Endometrial microvascular endothelial cells (primary cell): ENCODE data around the genes COG8 and NOB1.

DNA sequence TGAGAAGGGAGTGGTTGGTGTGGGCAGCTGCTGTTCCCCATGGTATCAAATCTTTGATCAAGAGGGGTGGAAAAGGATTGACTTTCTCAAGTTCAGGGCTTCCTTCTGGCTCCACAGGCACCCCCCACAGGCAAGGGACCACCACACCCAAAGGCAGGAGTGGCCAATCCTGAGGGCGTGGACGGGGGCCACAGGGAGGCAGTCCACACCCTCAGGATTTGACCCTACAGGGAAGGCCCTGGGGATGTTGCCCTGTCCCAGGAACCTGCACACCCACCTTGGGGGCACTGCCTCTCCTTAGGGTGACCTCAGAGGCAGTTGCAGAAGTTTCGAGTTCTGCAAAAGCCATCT is 44.9 kb downstream of the CDH1 start:
- RAMPAGE, long total RNA = no peak

GRCh38 chr16:68792397-68793339 is 50.7 kb upstream of the TANGO6 start:
- RAMPAGE, long total RNA = no peak

- RAMPAGE, long total RNA = no peak
Observed at GRCh38 chr16:68808326-68809003, 34.9 kb upstream of the TANGO6 start.

- RAMPAGE, long total RNA = no peak
Observed at GRCh38 chr16:68819094-68819610, 24.2 kb upstream of the TANGO6 start.

GRCh38 chr16:68899927-68900531 is 56.7 kb downstream of the TANGO6 start:
- RAMPAGE, long total RNA = no peak

DNA sequence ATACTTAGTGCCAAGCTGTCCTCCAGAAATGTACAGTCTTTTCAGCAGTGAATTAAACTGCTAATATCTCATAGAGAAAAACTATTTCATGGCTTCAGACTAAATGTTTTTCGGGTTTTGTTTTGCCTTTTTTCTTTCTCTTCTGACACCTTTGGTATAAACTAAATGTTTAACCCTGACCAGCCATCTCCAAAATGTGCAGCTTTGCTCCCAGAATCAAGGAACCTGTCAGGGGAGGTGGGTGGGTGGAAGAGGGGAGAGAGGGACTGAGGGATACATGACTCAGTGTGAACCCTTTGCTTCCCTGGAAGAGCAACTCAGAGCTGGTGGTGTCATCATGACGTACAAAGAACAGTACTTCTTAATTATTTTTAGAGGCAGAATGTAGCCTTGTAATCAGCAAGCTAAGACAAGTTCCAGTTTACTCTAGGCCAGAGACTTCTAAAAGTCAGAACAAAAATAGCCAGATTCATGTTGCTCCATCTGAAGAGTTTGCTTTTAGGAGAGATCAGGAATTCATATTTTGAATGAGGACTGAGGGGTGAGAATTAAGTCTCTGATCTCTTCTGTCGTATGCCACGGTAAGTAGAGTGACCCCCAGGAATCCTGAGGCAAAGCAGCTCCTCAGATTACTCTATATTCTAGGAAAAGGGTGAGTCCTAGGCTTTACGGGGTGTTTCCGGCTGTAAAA is 119.6 kb upstream of the HAS3 start:
- RAMPAGE, long total RNA = no peak

DNA sequence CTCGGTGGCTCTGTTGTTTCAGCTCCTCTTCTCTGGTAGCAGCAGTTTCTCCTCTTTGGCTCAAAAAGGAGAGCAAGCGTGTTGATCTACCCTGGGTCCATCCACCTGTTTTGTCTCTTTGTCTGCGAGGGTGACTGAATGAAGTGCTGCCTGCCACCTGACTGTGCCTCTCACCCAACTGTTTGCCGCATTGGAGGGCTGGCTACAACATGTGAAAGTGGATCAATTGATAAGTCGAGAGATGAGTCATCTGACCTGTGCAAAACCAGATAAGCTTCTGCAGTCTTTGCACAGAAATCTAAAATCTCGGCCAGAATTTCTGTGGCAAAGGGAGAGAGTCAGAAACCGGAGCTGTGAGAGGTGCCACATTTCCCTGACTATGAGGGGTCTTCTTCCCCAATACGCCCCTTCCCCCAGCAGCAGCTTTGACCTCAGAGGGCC is 16.4 kb upstream of the HAS3 start:
- RAMPAGE, long total RNA = no peak

- RAMPAGE, long total RNA = no peak
Observed at GRCh38 chr16:69092650-69092975, 12.8 kb upstream of the HAS3 start.

DNA sequence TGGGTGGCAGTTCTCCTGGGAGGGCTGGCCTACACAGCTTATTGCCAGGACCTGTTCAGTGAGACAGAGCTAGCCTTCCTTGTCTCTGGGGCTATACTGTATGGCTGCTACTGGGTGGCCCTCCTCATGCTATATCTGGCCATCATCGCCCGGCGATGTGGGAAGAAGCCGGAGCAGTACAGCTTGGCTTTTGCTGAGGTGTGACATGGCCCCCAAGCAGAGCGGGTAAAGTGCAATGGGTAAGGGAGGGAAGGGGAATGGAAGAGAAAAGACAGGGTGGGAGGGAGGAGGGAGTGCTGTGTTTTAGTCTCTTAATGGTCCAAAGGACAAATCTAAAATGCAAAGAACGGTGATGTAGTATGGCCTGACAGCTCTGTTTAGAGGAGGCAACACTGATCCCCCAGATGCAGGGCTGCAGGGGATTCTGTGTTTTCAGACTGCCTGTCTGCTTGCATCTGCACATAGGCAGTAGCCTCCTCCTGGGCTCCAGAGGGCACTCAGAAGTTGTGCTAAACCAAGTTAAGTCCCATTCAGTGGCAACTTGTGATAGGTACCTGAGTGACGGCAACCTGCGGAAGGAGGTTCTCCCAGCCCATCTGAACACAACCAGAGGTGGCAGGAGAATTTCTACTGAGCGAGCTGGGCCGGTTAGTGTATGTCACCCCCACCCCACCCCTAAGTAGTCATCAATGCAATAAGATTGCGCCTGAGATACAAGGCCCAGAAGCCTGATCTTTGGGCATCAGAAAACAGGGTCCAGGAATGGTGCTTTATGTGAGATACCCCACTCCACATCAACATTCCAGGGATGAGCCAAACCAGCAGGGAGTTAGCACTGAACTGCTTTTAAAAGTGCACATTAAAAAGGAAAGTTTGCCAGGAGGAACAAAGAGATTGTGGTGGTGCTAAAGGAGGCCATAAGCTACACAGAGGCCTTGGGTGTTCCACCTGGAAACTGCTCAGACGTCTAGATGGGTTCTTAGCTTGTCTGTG is 9.9 kb downstream of the HAS3 start:
- RAMPAGE, long total RNA = no peak

DNA sequence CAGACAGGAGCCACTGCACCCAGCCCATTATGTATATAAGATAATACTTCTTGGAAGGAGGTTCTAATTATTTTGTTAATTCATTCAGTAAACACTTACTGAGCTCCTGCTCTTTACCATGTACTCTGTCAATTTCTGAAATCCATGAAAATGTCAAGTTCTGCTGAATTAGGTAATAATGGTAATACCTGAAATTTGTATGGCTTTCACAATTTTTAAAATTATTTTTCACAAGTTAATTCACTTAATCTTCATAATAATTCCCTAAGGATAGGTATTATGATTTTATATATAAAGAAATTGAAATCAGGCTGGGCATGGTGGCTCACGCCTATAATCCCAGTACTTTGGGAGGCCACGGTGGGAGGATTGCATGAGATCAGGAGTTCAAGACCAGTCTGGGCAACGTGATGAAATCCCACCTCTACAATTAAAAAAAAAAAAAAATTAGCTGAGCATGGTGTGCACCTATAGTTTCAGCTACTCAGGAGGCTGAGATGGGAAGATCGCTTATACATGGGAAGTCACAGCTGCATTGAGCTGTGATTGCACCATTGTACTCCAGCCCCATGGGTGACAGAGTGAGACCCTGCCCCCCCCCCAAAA is 29.2 kb downstream of the SNTB2 start:
- RAMPAGE, long total RNA = no peak

GRCh38 chr16:69338986-69339944 is at the start of gene COG8:
Gene COG8 (minus strand): TSS chr16:69339564.
- RAMPAGE, long total RNA = start-site peak on the plus strand at chr16:69339668-69339706, 21 and 45 reads in 2 replicates; start-site peak on the plus strand at chr16:69339775-69339822, 151 and 195 reads in 2 replicates

GRCh38 chr16:69370406-69370928 is 15.3 kb downstream of the TERF2 start:
- RAMPAGE, long total RNA = no peak

DNA sequence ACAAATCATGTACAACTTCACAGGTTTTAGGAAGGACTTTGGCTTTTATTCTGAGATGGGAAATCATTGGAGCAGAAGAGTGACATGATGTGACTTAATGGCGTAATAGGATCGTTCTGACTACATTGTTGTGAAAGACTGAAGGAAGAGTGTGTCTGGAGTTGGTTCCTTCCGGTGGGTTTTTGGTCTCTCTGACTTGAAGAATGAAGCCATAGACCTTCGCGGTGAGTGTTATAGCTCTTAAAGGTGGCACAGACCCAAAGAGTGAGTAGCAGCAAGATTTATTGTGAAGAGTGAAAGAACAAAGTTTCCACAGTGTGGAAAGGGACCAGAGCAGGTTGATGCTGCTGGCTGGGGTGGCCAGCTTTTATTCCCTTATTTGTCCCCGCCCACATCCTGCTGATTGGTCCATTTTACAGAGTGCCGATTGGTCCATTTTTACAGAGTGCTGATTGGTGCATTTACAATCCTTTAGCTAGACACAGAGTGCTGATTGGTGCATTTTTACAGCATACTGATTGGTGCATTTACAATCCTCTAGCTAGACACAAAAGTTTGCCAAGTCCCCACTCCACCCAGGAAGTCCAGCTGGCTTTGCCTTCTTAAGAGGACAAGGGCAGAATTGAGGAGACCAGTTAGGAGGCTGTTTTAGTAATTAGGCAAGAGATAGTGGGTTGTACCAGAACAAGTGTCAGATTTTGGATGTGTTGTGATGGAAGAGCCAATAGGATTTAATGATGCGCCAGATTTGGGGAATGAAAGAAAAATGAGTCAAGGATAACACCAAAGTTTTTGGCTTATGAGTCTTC is 4.7 kb downstream of the CYB5B start:
- RAMPAGE, long total RNA = no peak

DNA sequence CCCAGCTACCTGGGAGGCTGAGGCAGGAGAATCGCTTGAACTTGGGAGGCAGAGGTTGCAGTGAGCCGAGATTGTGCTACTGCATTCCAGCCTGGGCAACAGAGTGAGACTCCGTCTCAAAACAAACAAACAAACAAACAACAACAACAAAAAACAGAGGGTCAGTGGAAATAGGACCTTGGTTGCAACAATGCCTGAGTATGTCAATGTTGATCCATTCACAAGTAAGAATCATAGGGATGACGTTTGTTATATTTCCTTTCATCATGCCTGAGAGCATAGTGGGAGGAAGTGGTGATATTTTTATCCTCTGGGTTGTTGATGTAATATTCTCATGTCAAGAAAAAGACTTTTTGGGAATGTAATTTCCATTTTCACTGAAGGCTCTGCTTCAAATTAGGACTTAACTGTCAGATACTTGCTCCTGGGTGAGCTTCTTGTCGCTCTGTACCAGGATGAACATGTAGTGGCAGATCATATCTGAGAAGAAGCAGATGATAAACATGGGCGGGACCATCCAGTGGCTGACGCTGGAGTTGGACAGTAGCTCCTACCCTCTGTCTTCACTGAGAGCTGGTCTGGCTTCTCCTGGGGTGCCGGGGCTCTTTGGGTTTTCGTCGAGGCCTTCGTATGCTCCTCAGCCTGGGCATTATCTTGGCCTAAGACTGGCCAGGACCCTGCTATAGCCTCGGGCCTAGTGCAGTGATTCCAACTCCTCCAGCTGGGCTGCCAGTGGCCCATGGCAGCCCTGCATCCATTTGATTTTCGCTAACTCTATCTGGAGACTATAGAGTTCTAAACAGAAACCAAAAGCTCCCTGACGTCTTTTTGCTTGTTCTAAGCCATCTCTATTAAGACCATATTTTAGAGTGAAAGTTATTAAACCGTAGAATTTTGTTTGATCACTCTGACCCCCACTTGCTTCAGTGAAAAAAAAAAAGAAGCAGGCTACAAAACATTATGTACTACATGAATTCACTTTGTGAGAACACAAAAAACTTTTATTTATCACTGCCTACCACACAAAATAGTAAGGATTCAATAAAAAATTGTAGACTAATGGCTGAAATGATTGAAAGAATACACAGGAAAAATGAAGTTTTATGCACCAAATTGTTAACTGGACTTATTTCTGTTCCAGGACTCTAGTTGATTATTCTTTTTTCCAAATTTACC is 19.7 kb downstream of the CYB5B start:
- RAMPAGE, long total RNA = no peak

DNA sequence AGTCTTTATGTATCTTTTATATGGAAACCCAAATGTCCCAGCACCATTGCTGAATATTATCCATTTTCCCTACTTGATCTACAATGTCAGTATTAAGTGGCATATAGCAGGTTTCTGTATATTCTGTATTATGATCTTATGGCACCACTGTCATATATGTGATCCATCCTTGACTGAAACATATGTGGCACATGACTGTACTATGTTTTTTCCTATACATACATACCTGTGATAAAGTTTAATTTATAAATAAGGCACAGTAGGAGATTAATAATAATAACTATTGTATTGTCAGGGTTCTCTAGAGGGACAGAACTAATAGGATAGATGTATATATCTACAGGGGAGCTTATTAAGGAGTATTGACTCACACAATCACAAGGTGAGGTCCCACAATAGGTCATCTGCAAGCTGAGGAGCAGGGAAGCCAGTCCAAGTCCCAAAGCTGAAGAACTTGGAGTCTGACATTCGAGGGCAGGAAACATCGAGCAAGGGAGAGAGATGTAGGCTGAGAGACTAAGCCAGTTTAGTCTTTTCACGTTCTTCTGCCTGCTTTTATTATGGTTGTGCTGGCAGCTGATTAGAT is 28.8 kb downstream of the NFAT5 start:
- RAMPAGE, long total RNA = no peak

DNA sequence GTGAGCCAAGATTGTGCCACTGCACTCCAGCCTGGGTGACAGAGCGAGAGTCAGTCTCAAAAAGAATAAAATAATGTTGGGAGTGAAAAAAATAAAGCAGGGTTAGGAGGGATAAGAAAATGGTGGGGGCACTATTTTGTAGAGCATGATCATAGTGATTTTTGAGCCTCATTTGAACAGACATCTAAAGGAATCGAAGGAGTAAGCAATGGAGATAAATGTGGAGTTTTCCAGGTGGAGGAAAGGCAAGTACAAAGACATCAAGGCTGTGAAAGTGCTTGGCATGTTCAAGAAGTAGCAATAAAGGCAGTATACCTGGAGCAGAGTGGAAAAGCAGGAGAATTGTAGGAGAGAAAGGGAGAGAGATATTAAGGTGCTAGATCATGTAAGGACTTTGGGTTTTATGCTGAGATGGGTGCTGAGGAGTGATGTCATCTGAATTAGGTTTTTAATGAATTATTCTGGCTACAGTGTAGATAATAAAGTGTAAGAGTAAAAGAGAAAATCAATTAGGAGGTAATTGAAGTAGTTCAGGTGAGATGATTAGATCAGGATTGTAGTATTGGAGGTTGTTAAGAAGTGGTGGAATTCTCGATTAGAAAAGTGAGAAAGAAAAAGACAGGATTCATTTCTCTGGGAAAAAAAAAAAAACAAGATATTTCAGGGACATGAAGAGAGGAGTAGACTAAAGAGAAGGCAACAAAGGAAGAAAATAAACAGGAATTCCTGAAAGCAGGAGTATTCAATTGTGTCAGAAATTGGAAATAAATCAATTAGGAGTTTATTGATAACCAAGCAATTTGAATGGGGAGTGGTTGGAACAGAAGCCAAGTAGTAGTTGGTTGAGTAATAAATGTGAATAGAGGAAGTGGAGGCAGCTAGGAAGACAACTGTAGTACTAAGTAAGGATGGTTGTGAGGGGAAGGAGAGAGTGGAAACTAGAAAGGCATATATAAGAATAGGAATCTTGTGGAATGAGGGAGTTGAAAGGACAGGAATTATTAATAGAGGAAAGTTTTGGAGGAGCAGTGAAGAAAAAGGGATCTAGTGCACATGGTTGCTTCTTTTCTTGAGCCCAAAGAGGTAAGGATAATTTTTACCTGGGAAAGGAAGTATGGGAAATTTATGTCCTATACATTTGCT is 34.1 kb downstream of the NFAT5 start:
- RAMPAGE, long total RNA = no peak

GRCh38 chr16:69609438-69610450 is 44.0 kb downstream of the NFAT5 start:
- RAMPAGE, long total RNA = no peak

- RAMPAGE, long total RNA = no peak
Observed at GRCh38 chr16:69655388-69655939, 70.9 kb downstream of the NQO1 start.

GRCh38 chr16:69693119-69694335 is 32.8 kb downstream of the NQO1 start:
- RAMPAGE, long total RNA = no peak

DNA sequence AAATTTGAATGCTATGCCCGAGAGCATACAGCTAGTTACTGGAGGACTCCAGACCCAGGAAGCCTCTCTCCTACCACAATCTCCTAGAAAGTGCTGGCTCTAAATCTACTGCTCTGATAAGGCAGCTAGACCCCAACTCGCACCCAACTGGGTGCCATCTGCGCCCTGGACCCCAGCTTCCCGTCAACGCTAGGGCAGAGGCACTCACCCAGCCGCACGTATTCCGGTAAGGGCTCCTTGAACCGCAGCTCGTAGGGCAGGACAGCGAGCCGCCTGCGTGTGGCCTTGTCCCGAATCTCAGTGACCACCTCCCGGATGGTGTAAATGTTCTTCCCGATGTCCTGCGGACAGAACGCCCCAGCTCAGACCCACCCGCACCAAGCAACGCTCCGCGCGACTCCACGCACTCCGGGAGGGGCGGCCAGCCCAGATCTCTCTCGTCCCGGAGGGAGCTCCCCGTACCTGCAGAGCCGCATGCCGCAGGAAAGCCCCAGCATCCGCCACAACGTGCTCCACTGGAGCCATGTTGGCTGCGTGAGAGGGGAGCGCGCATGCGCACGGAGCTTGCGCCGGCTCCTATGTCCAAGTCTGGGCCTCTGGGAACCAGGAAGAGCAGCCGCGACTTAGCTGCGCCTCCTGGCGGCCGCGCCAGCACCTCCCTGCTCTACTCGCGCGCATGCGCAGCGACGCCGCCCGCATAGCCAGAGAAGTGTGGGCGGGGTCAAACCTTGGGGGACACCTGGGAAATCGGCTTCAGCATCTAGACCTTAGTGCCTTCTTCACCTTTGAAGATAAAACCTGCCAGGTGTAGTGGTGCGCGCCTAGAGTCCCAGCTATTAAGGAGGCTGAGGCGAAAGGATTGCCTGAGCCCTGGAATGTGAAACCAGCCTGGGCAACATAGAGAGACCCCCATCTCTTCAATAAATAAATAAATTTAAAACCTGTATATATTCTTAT is at the start of gene NOB1:
TSS of gene NOB1 (minus strand) at position 541 of the 957 bp plus-strand sequence.
- RAMPAGE, long total RNA = start-site peak on the minus strand centred at position 527 of the sequence, 36 bp wide, 656 and 986 reads in 2 replicates